ENCODE measurements around a stretch of chr10.

DNA sequence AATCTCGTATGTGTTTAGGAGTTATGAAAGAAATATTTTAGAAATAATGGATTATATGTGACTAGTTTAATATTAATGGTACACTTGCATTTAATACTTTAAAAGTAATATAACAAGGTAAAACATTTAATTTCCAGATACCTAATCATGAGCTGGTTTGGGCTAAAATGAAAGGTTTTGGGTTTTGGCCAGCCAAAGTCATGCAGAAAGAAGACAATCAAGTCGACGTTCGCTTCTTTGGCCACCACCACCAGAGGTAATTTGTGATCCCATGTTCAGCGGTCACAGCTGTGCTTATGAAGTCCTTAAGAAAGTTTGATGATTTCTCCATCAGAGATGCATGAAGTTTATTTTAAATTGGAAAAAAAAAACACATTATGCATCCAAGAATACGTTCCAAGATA lies 106.6 kb downstream of the ZMYND11 start:
- RAMPAGE, long total RNA: no peak
- RRBS: no CpG with 5 or more reads among the region's 6 CpGs

DNA sequence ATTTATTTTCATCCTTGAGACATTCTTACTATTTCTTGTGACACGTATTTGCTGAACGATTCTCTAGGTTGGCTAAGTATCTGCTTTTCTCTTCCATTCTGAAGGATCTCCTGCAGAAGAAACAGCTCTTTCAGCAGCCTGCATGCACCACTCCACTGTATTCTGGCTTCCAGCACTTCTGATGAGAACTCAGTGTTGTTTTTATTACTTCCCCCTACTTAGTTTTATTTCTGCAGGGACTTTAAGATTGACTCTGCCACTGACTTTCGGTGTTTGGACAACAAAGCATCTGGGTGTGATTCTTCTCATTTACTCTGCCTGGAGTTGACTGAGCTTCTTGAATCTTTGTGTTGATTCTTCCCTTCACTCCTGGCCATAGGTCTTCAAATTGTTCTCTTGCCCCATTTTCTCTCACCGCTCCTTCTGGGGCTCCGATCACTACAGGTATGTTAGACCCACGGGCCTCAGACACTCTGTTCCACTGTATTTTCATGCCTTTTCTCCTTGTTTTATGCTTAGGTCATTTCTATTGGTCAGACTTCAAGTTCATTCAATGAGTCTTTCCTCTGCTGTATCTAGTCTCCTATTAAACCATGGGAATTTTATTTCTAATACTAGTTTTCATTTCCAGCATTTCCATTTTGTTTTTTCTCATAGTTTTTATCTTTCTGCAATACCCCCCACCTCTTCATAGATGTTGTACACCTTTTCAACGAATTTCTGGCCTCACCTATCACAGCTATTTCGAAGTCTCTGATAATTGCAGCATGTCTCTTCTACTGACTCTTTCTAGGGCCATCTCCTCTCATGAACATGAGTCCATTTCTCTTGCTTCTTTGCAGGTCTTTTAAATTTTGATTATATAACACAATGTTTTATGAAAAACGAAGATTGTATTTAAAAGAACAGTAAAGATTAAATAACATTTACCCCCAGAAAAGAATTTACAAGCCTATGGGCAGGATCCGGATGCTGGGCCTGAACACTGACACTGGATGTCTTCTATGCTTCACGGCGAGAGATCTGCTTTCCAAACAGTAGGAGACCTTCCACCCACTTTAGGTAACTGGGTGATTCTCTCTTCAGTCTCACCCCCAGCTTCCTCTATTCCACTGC lies 180.5 kb downstream of the ZMYND11 start:
- RAMPAGE, long total RNA: no peak
- RRBS: no CpG with 5 or more reads among the region's 12 CpGs

GRCh38 chr10:336866-338243 lies 202.1 kb downstream of the ZMYND11 start:
- RAMPAGE, long total RNA: no peak
- RRBS: no CpG with 5 or more reads among the region's 31 CpGs

GRCh38 chr10:348306-349005 lies 213.2 kb downstream of the ZMYND11 start:
- RAMPAGE, long total RNA: no peak
- RRBS: no CpG with 5 or more reads among the region's 28 CpGs

- RAMPAGE, long total RNA: no peak
- RRBS: no CpG with 5 or more reads among the region's 9 CpGs
Measured at GRCh38 chr10:386828-387088, 251.5 kb downstream of the ZMYND11 start.

DNA sequence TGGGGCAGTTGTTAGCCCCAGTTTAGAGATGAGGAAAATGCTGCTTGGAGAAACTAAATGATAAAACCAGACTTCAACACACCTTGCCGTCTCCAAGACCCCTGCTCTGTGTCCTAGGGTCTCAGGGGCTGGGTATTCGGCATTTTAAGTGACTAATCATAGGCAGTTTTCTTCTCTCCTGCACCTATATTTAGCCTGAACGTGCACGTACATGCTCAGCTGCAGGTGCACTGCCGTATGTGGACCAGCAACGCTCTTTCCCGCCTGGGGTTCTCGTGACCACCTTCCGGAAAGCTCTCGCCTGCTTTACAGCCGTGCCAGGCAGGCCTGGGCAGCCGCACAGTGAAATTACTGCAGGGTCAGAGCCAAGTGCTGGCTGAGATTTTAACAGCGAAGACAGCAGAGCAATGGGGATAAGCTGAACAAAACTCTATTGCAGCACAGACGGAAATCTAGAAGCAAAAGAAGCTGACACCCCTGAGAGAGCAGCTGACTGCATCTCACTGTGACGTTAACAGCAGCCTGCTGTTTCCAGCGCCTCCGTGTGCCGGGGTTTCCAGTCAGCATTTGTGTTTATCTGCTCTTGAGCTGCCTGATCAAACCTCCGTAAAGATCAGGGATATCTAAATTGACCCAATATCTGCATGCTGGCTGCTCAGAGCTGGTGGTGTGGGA lies 179.1 kb downstream of the DIP2C start:
- RAMPAGE, long total RNA: no peak
- RRBS: no CpG with 5 or more reads among the region's 19 CpGs

DNA sequence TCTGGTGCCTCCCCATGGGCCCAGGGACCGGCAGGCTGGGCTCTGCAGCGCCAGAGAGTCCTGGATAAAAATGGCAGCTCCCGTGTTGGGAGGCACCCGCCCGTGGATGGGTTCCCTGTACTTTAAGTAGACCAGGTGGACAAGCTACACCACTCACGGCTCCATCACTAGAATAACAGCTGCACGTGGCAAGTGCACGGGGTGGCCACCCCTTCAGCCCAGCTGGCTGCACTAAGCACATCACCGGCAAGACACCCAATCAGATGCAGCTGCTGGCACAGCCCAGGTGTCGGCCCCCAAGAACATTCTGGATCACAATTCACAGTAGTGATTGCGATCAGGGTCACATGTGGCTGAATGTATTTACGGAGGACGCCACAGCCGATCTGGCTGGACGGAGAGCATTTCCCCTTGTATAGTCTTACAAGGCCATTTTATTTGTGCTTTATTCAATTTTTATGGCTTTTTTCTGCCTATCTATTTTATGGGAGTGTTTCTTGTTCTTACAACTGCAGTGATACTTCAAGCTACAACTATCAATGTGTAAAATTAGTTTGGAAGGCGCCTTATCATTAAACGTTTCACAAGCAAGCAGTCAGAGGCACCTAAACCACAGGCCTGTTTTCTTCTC lies 69.6 kb downstream of the DIP2C start:
- RAMPAGE, long total RNA: no peak
- RRBS: no CpG with 5 or more reads among the region's 17 CpGs

DNA sequence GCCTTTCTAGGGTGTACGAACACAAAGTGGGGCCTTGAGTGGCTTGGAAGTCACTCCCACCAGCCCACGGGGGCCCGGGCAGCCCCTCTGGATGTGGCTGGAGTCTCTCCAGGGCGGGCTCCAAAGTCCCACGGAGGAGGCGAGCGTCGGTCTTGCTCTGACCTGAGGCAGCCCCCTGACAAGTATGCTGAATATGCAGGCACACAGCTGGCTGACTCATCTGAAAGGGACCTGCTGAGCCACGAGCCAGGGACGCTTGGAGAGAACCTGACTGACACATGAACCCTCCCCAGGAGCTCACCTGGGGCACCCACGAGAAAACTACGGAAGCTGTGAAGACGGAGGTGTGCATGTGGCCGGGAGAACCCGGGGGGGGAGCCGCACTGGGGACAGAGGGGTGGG lies 65.0 kb downstream of the DIP2C start:
- RAMPAGE, long total RNA: no peak
- RRBS: no CpG with 5 or more reads among the region's 16 CpGs

DNA sequence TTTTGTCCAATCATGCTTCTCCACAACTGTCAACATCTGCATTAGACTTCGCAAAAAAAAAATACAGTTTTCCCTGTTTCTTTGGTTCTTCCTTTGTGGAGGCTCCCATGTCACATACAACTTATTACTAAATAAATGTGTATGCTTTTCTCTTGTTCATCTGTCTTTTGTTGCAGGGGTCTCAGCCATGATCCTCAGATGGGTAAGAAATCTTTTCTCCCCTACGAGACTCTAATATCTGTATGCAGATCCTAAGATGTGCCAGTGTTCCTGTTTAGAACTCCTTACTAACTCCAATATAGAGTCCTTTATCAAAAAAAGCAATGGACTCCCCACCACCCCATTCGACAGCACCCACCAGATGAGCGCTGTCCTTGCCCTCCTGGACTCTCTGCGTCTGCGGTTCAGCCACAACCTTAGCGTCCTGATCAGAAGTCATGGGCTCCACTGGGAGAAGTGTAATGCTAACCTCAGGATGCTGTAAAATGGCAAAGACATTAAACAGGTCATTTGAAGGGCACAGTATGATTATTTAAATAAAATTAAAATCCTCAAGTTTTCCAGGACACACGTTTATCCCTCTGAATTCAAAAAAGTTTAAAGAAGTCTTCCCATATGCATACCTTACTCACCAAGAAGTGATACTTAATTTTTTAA lies 46.1 kb downstream of the LARP4B start:
- RAMPAGE, long total RNA: no peak
- RRBS: no CpG with 5 or more reads among the region's 8 CpGs

DNA sequence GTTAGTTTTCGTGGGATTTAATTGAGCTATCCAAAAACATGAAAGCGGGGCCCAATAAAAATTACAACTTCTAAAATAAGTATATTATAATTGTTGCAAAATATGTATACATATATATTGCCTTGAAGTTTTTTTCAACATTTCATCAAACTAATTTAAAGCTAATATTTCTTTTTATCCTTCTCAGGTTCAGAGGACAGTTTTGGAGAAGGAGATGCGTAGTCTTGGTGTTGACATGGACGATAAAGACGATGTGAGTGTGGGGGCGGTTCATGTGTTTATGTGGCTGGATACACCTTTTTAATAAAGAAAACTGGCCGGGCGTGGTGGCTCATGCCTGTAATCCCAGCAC lies 11.6 kb downstream of the IDI2 start:
- RAMPAGE, long total RNA: no peak
- RRBS: no CpG with 5 or more reads among the region's 8 CpGs

DNA sequence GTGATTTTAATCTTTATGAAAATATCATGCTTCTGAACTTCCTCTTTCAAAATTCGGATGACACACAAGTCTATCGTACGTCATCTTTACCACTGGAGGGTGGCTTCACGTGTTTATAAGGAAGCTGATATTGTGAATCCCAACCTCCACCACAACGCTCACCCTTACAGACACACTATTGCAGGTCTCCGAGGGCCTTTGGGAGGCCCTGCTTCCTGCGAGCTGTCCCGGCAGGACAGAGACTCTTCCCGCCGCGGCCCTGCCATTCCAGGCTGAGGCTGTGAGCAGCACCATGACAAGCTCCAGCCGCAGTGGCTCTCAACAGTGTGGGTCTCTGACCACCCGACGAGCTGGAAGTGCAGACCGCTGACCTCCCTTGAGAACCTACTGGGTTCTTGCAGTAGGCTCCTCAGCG lies 303.3 kb downstream of the WDR37 start:
- RAMPAGE, long total RNA: no peak
- RRBS: 91% methylated on average over 4 of the region's 16 CpGs

GRCh38 chr10:2314776-2315596 lies 577.7 kb upstream of the ADARB2 start:
- RAMPAGE, long total RNA: no peak
- RRBS: no CpG with 5 or more reads among the region's 37 CpGs

- RAMPAGE, long total RNA: no peak
- RRBS: no CpG with 5 or more reads among the region's 9 CpGs
Measured at GRCh38 chr10:2371743-2372275, 634.5 kb upstream of the ADARB2 start.

GRCh38 chr10:3091265-3091746 lies 24.0 kb downstream of the PFKP start:
- RAMPAGE, long total RNA: no peak
- RRBS: no CpG with 5 or more reads among the region's 11 CpGs

- RAMPAGE, long total RNA: no peak
- RRBS: no CpG with 5 or more reads among the region's 7 CpGs
Measured at GRCh38 chr10:3173690-3173847, 987 bp upstream of the PITRM1 start.

DNA sequence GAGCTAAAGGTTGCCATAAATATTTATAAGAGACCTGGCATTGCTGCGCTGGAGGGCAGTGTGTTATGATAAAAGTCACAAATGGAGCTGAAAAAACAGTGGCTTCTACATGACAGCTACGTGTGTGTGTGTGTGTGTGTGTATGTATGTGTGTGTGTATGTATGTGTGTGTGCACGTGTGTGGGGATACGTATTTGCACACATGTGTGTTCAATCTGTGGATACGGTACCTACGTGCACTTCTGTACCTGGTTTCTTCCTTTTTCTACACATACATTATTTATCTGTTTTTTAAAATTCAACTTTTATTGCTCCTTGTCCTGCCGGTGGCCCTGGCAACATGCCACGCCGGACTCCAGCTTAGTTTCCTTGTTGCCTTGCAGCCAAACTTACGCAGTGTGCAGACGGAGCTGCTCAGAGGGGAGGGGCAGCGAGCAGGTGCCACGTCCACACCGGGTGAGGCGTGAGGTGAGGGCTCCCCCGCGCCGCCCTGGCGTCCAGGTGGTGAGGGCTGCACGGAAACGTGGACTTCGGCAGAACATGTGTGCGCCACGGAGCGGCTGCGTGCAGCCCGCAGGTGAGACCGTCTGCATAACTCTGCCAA lies 115.3 kb upstream of the PITRM1 start:
- RAMPAGE, long total RNA: no peak
- RRBS: no CpG with 5 or more reads among the region's 28 CpGs

GRCh38 chr10:3372142-3372569 lies 199.6 kb upstream of the PITRM1 start:
- RAMPAGE, long total RNA: no peak
- RRBS: no CpG with 5 or more reads among the region's 2 CpGs

DNA sequence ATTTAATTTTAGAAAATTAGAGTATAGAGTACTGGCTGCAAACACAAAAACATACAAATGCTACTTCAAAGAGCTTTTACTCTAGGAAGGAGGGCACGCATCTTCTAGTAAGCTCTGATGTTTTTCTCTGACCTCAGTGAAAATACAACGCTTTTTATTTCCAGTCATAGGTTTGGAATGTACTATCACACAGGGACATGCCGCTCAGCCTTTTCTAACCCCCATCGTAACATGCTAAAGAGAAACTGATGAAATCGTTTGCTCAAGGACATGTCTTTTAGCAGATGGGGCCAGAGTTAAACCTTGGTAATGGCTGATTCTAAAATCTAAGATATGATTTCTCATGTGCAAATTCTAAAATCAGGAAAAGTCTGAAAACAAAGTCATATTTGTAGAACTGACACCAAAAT lies 280.4 kb upstream of the PITRM1 start:
- RAMPAGE, long total RNA: no peak
- RRBS: no CpG with 5 or more reads among the region's 5 CpGs

DNA sequence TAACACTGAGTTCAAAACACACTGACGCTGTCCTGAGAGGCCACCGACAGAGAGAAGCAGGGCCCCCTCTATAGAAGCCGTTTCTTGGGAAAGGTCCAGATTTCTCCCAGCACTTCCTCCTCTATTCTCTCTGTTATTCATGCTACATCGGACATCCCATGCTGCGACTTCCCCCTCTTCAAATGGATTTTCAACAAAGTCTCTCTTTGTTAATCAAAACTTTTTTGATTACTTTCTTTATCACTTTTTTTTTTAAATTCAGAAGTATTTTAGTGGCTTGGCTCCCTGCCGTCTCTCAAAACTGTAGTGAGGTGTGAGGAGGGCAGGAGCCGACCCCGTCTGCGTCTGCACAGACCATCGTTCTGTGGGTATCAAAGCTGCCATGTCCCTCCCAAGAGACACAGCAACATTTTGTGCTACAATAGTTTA lies 298.9 kb upstream of the PITRM1 start:
- RAMPAGE, long total RNA: no peak
- RRBS: no CpG with 5 or more reads among the region's 10 CpGs

DNA sequence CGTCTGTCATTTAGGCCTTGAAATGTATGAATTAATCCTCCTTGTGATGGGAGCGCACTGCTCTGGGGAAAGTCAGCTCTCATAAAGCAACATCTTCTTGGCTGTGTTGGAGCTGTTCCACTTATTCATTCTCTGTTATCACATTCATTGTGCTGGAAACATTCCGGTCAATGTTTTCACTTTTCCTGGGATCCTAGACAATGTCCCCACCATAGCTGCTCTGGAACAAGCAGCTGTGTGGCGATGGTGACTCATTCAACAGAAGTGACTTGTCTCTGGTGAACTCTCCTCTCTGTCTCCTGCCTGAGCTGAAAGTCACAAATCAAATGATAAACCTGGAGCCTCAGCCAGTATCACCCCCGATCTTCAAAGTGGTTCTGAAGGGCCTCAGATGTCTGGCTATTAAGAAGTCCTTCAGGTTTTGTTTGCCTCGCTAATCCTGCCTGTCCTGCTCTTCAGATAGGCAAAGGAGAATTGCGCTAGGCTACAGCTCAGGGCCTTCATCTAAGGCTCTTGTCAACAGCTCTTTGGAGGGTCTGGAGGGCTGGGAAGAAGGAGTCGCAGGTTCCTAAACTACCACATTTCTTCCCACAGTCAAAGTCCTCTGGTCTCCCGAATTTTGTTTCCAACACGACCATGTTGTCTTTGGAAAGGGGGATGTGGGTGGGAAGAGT lies 29.4 kb downstream of the KLF6 start:
- RAMPAGE, long total RNA: no peak
- RRBS: no CpG with 5 or more reads among the region's 10 CpGs